SK-N-DZ (cell line): ENCODE results near the gene GLB1L3.

RAMPAGE:
- cytosol, long total RNA, result no peak
- nucleus, long total RNA, result no peak
These were observed 645 bp upstream of the ZBTB44 start for GRCh38 chr11:130315408-130315715.

GRCh38 chr11:130457736-130458183 lies 9.3 kb downstream of the ADAMTS15 start:
RAMPAGE:
- cytosol, long total RNA, result no peak
- nucleus, long total RNA, result no peak

RAMPAGE:
- cytosol, long total RNA, result no peak
- nucleus, long total RNA, result no peak
These were observed 152.7 kb downstream of the ADAMTS15 start for GRCh38 chr11:130600955-130601799.

GRCh38 chr11:130672281-130672866 lies 223.9 kb downstream of the ADAMTS15 start:
RAMPAGE:
- cytosol, long total RNA, result no peak
- nucleus, long total RNA, result no peak

DNA sequence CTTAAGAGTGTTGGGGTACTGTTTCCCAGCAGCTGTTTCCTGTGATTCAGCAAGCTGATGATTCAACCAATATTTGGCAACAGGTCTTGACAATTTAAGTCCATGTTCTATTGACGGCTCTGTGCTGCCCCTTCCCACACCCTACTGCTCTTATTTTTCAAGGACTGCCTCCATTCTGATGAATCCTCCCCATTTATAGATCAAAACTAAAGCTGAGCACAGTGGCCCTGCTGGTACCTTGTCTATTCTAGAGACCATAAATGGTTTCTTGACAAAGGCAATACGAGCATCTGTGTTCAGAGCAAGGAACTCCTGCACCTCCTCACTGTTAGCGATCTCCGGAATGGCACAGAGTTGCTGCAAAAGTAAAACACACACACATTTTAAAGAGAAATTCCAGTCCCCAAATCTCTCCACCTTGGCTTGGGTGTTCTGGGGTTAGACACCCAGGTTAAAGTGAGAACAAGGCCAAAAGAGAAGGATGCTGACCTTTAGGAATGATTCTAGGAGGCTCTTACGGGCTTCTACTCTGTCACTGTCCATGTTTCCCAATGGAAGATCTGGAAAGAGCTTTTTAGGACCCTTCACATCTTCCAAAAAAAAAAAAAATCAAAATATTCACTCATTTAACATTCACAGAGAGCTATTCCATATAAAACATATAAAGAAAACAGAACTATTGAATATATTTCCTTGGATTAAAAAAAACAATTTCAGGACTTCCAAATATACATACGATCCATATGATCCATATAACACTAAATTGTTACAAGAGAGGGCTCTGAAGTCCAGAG lies 6.3 kb downstream of the SNX19 start:
RAMPAGE:
- cytosol, long total RNA, result no peak
- nucleus, long total RNA, result no peak

DNA sequence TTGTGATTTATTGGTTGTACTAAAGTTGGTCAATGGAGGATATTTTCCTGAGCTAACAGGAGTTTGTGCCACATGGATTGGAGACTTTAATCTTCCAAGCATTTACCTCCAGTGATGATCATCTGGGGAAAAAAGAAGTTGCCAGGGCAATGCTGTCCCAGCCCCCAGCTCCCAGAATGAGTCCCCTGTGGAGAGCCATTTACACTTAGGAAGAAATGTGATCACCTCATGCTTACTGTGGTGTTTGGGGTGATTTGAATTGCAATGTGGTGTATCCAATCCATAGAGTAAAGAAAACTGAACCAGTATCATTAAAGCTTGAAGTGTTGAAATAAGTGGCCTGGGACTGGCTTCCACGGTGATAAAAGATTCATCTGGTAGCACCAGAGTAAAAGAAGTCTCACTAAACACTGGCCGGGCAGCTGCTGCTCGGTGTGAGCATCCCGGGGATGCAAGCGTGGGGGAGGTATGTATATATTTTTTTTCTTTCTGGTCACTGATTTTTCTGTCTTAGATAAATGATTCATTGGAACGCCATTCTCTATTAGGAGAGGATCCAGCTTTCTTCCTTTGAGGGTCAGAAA lies 117.2 kb upstream of the NTM start:
RAMPAGE:
- cytosol, long total RNA, result no peak
- nucleus, long total RNA, result no peak

RAMPAGE:
- cytosol, long total RNA, result no peak
- nucleus, long total RNA, result no peak
These were observed 116.5 kb upstream of the NTM start for GRCh38 chr11:131253847-131254332.

RAMPAGE:
- cytosol, long total RNA, result no peak
- nucleus, long total RNA, result no peak
These were observed 701.9 kb downstream of the NTM start for GRCh38 chr11:132072000-132072956.

GRCh38 chr11:133039356-133039640 lies 493.0 kb downstream of the OPCML start:
RAMPAGE:
- cytosol, long total RNA, result no peak
- nucleus, long total RNA, result no peak

DNA sequence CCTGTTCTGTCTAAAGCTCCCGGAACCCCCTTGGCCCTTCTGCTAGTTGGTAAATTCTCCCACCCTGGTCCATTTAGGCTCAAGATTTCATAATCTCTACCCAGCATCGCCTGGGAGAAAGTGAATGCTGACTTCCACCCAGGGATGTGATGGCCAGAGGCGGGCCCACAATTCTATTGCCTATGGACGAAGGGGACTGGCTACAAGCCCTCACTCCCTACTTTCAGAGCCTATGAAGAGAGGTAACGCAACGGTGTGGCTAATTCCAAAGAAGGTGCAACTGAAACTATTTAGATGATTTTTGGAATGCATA lies 462.0 kb downstream of the OPCML start:
RAMPAGE:
- cytosol, long total RNA, result no peak
- nucleus, long total RNA, result no peak

RAMPAGE:
- cytosol, long total RNA, result no peak
- nucleus, long total RNA, result no peak
These were observed 35.1 kb upstream of the JAM3 start for GRCh38 chr11:134033390-134034511.

GRCh38 chr11:134034512-134035413 lies 34.1 kb upstream of the JAM3 start:
RAMPAGE:
- cytosol, long total RNA, result no peak
- nucleus, long total RNA, result no peak

RAMPAGE:
- cytosol, long total RNA, result no peak
- nucleus, long total RNA, result no peak
These were observed 31.2 kb upstream of the JAM3 start for GRCh38 chr11:134037742-134037955.

GRCh38 chr11:134102402-134103119 lies 33.7 kb downstream of the JAM3 start:
RAMPAGE:
- cytosol, long total RNA, result no peak
- nucleus, long total RNA, result no peak

DNA sequence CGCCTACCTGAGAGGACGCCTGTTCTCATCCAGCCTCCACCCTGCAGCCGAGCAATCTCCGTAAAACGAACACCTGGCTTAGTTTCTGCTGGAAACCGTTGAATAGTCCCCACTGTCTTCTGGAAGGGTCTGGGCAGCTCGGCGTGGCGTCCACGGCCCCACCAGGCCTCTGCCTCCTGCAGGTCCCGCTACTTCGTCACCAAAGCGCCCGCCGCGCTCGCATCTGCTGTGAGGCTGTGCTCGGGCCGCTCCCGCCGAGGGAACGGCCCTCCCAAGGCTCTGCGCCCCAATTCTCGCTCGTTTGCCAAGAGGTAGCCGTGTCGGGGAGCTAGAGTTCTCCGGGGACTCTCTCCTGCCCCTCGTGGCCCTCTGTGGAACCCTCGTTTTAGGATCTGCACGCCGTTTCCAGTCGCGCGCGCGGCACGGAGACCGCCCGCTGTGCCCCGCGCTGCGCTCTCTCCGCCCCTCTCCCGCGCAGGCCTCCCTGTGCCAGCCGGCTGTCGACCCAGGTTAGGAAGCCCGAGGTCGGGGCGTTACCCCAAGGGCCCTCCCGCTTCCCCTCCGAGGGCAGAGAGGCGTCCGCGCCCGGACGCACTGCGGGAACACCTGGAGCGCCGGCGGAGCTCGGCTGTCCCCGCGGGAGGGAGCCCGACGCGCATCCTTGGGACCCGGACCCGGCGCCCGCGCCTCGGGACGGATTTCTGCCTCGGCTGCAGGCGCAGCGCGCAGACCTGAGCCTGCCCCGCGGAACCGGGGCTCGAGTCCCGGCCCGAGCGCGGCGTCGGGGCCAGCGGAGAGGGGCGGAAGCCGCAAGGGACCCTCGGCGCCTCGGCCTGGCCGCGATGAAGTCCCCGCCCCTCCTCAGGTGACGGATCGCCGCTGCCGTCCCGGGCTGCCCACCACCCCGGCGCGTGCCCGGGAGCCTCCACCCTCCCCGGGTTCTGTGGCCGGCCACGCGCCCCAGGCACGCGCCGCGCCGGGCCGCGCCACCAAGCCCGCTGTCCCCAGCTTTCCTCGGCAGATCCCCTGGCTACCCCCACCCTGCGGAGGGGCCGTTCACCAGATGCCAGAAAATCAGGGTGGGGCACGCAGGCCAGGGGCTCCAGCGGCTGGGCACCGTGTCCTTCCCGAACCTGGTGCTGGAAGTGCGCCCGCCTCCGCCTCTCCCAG lies at the start of gene GLB1L3:
Gene GLB1L3, plus strand, starts transcription at position 481 of the 1,170 bp plus-strand sequence.
RAMPAGE:
- cytosol, long total RNA, result start-site peak on the minus strand centred at position 343 of the sequence, 75 bp wide, 25 and 48 reads in 2 replicates
- nucleus, long total RNA, result no peak

DNA sequence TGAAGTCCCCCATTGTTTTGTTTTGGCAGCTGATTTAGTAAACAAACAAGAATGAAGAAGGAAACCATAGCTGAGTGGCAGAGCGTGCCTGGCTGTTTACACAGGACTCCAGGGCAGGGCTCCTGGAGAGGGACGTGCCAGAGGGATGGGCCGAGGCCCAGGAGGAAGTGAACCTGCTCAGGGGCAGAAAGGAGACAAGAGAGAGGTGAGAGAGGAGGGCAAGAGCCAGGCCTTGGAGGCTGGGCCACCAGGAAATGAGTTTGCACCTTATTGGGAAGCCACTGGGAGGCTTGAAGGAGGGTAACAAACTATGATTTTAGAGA lies 85.6 kb upstream of the B3GAT1 start:
RAMPAGE:
- cytosol, long total RNA, result no peak
- nucleus, long total RNA, result no peak

DNA sequence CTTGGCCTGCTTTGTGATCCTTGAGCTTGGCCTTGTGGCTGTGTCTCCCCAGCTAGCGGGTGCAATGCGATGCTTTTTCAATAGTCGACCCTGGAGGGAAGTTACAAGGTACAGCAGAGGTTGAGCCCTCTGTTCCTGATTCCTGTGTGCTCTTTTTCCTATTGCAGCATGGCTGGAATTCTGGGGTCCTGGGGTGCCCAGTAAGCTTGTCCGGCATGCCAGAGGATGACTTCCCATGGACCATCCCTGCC lies 225.6 kb upstream of the B3GAT1 start:
RAMPAGE:
- cytosol, long total RNA, result no peak
- nucleus, long total RNA, result no peak